ENCODE measurements around a stretch of chr6.

- PRO-cap, 2 experiments = no peak in any of the 2 experiments
- RAMPAGE, long total RNA, 4 experiments = no peak in any of the 4 experiments
These were observed 76.5 kb downstream of the ADGRG6 start for GRCh38 chr6:142378058-142378974.

DNA sequence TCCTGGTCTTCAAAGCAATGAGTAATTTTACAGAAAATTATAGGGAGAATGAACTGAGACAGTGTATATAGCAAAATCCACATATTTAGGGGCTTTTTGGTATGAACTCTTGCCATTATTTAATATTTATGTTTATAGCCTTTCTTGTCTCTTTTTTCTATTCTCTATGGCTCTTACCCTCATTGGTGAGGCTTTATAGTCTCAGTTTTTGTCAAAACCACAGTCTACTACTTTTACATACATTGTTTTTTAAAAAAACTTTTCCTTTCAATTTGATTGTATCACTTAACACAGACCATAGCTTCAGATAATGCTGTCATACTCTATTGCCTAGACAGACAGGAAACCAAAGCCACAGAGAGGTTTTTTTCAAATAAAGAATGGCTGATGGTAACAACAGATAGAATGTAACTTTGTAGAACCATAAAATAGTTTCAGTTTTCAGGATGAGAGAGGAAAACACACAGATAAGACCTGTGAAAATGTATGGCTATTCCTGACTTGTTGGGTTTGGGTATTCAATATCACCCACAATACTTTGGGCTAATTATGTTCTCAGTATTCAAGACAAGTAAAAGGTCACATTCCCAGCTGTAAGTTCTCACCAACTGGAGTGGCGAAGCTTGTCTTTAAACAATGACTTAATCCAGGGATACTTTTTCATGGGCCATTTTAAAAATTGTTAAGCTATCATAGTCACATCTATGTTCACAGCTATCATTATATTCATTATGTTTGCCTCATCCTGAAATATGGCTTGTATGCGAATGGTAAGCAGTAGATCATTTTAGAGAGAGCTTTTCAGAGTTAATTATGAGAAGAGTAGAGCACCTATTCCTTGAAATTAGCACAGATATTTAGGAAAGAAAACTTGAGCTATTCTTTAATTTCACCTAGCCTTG is 94.0 kb downstream of the ADGRG6 start:
- PRO-cap, 2 experiments = no peak in any of the 2 experiments
- RAMPAGE, long total RNA, 4 experiments = no peak in any of the 4 experiments

DNA sequence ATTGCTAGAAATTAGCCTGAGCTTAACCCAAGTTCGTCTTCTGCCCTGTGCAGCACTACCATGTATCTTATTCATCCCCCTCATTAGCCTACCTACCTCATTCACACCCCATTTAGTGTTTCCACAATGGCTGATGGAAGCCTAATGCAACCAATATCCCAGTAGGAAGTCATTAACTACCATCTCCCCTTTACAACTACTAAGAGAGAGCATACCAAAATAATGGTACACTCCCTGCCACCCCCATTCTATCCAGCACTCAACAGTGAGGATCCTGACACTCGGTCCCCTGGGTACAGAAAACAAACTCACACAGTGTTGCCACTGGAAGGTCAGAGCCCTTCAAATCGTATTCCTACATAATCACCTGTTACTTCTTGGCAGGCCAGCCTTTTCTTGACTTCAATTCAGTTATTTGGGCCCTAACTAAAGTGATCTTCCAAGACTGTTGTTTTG is 234.9 kb downstream of the HIVEP2 start:
- PRO-cap, 2 experiments = no peak in any of the 2 experiments
- RAMPAGE, long total RNA, 4 experiments = no peak in any of the 4 experiments

- PRO-cap, 2 experiments = no peak in any of the 2 experiments
- RAMPAGE, long total RNA, 4 experiments = start-site peak on the minus strand in 1 of 4 experiments, at chr6:142761482-142761548 at its widest, 29 reads per replicate
These were observed 183.4 kb downstream of the HIVEP2 start for GRCh38 chr6:142761318-142762203.

- PRO-cap, 2 experiments = no peak in any of the 2 experiments
- RAMPAGE, long total RNA, 4 experiments = no peak in any of the 4 experiments
These were observed 102.4 kb downstream of the HIVEP2 start for GRCh38 chr6:142842334-142843289.

DNA sequence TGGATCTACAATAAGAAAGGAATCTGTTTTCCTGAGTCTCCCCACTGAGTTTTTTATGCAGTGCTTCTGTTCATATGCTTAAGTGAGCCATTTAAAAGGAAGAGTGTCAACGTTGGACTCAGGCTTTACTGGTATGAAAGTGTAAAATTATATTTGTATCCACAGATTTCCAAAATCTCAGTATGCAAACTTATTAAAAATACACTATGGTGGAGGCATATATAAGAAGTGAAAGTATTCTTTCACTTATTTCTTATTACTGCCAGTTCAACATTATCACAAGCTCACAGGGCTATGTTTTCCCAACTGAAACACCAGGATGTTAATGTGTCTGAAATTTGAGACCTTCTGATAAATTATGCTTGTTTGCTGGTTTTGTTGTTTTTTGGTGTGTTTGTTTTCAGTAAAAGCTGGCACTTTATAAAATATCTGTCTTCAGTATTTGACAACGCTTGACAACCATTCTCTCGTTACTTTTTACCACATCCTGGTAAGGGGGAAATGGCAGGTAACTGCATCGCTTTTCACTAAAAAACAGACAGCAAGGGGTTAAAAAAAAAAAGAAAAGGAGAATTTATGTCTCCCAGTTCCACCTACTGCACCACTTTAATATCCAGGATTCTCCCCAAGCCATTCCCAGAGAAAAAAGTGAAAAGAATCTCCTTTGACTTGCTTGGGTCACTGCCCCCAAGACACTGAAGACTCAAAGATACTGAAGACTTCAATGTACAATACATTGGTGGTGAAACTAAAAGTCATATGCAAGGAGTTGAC is 89.1 kb downstream of the HIVEP2 start:
- PRO-cap, 2 experiments = no peak in any of the 2 experiments
- RAMPAGE, long total RNA, 4 experiments = no peak in any of the 4 experiments

GRCh38 chr6:142858949-142859432 is 86.0 kb downstream of the HIVEP2 start:
- PRO-cap, 2 experiments = no peak in any of the 2 experiments
- RAMPAGE, long total RNA, 4 experiments = no peak in any of the 4 experiments

DNA sequence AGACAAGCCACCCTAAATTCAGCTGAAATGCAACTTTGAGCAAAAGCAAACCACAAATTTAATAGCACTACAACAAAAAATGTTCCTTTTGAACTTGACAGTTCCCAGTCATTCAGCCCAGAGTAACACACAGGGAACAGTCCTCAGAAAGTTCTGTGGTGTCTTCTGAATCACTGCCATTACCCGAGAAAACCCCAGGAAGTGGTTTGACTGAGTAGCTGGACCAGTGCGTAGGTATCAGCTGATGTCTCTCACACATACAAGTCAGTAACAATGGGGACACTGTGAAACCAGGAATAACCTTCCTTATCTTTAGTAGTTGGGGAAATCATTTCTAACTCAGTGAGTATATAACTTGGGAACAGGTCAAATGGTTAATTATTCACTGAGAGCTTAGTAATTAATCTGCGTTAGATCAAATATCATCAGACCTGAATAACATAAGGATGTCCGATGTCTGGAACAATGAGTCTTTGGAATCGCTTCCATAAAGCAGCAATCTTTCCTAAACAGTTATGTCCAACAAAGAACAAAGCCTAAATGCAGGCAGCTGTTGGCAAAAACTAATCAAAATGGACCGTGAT is 73.0 kb downstream of the HIVEP2 start:
- PRO-cap, 2 experiments = no peak in any of the 2 experiments
- RAMPAGE, long total RNA, 4 experiments = no peak in any of the 4 experiments

- PRO-cap, 2 experiments = peak in 1 of 2 experiments; most common minus-strand start chr6:142928119 (in 1)
- RAMPAGE, long total RNA, 4 experiments = no peak in any of the 4 experiments
These were observed 17.2 kb downstream of the HIVEP2 start for GRCh38 chr6:142927774-142928231.

- PRO-cap, 2 experiments = no peak in any of the 2 experiments
- RAMPAGE, long total RNA, 4 experiments = no peak in any of the 4 experiments
These were observed 16.7 kb downstream of the HIVEP2 start for GRCh38 chr6:142928232-142928684.

DNA sequence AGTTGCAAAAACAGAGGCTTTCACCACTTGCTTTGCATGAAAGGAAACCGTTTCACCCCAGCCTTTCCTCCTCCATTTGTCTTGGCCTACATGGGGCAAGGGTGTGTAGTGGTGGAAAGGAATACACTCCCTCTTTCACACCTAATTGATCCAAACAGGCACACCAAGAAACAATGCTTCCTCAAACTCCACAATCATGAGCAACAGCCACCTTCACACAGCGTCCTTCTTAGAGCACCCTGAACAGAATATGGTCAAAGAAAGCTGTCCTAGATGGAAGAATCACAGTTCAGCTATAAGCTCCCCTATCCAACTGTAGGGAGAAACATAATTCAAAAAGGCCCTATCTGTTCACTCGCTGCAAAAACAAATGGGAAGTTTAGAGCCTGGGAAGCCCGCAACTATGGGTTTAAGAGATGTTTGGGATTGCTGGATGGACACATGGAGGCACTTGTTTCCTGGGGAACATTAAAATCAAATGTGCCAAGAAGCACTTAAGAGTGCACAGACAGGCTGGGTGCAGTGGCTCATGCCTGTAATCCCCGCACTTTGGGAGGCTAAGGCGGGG is 10.1 kb downstream of the HIVEP2 start:
- PRO-cap, 2 experiments = no peak in any of the 2 experiments
- RAMPAGE, long total RNA, 4 experiments = no peak in any of the 4 experiments

DNA sequence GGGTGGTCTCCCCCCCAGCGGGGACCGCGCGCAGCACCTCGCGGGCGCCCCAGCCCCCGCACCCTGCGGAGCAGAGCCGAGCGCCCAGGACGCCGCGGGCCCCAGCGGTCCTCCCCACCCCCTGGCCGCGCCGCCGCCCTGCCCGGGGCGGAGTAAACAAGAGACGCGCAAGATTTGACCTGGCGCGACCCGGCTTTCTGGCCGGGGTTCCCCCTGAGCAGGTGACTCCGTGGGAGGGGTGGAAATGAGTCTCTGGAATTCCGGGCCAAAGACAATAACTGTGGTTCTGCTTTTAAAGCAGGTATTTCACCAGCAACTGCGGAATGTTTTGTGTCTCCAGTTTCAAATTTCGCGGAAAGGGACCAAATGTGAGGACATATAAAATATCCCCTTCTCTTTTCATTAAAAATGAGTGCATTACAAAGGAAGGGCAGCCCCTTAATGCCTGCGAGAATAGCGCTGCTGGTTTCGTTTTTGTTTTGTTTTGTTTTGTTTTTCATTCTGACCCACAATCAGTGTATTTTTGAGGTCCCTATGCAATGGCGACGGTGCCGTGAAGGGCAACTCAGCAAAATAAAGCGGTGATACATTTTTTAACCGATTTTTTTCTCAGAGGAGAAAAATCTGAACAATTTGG is 2.6 kb upstream of the HIVEP2 start:
- PRO-cap, 2 experiments = peak in 2 of 2 experiments; most common plus-strand start position 241 of the sequence (in 1); most common minus-strand start position 65 of the sequence (in 2)
- RAMPAGE, long total RNA, 4 experiments = no peak in any of the 4 experiments

DNA sequence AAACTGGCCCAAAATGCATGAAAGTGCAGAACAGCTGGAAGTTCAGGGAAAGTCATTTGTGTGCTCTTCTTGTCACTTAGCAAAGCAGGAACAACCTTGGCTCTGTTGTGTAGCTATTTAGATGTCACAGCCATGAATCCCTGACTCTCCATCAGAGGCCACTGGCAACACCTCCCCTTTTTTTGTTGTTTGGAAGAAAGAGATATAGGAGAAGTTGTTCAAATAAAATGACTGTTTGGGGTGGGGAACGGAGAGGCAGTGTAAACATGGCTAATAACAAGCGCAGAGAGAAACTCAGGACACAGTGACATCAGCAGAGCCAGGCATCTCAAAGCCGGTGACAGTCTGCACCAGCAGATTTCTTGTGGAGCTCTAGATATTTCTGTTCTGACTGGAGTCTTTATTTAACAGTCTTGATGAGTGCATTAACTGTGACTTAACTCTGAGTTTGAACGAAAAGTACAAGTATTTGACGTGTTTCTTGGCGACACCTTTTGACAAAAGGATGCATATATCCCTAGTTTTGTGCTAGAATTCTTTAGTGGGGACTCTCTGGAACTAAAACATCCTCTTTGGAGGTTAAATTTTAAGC is 54.0 kb downstream of the ADAT2 start:
- PRO-cap, 2 experiments = no peak in any of the 2 experiments
- RAMPAGE, long total RNA, 4 experiments = no peak in any of the 4 experiments

DNA sequence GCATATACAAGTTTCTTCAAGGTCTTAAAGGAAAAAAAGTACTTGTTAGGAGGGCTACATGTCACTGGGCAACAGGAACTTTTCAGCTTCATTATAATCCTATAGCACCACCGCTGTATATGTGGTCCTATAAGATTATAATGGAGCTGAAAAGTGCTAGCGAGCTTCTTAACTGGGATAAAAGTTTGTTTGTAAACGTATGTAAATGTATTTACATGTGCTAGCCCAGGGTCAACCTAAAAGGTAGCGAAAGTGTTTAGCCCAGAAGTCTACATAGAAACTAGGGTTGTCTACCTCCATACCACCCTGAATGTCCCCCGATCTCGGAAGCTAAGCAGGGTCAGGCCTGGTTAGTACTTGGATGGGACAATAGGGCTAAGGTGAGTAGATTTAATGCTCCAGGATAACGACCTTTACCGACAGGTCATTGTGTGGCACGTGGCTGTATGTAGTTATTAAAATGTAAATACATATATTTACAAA is 933 bp downstream of the ADAT2 start:
- PRO-cap, 2 experiments = no peak in any of the 2 experiments
- RAMPAGE, long total RNA, 4 experiments = no peak in any of the 4 experiments

- PRO-cap, 2 experiments = no peak in any of the 2 experiments
- RAMPAGE, long total RNA, 4 experiments = no peak in any of the 4 experiments
These were observed 17.0 kb upstream of the FUCA2 start for GRCh38 chr6:143528488-143528950.

DNA sequence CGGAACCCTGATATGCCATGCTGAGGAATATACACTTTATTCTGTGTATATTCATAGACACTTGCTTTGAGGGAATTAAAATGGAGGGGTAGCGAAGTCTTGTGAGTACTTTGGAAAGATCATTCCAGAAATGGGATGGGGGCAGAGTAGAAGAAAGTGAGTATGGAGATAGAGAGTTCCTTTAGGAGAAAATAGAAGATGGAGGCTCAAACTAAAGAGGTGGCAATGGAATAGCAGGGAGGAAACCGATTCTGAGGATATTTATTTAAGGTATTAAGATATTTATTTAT is 21.1 kb upstream of the FUCA2 start:
- PRO-cap, 2 experiments = no peak in any of the 2 experiments
- RAMPAGE, long total RNA, 4 experiments = no peak in any of the 4 experiments

GRCh38 chr6:143755479-143755891 is 77.7 kb downstream of the PHACTR2 start:
- PRO-cap, 2 experiments = no peak in any of the 2 experiments
- RAMPAGE, long total RNA, 4 experiments = no peak in any of the 4 experiments

GRCh38 chr6:144006690-144007742 is 1.0 kb downstream of the PLAGL1 start:
- PRO-cap, 2 experiments = peak in 1 of 2 experiments; most common plus-strand start chr6:144006893 (in 1); most common minus-strand start chr6:144006778 (in 1)
- RAMPAGE, long total RNA, 4 experiments = no peak in any of the 4 experiments

DNA sequence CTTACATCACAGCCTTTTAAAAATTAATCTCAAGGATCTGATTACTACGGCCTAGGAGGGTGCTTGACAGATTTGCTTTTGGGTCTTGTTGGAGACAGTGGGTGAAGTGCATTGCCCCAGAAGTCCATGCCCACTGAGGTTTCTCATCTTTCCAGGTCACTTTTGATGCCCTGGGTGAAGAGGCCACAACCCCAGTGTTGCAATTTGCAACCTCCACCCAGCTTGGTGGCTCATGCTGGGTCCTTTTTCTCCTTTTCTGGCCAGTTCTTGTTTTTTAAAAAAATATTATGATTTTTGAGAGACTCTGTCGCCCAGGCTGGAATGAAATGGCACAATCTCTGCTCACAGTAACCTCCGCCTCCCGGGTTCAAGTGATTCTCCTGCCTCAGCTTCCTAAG is 9.4 kb downstream of the STX11 start:
- PRO-cap, 2 experiments = no peak in any of the 2 experiments
- RAMPAGE, long total RNA, 4 experiments = no peak in any of the 4 experiments

DNA sequence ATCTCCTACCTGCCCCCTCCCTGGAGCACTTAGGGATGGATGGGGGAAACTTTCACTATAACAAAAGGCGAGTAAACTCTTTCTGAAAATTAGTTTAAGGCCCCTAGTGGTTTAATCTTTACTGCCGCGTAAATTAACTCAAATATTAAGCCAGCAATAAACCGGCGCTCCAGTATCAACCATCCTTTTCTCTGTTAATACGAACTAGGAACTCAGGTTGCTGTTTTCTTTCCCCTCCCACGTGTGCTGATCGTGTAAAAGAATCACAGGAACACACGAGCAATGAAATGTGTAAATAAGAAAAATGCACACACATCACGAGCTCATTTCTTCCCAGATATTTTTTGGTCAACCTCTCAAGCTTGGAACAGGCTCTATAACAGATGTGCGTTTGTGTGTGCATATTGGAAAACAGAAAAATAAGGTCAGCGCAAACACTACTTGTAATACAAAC is 1.0 kb upstream of the UTRN start:
- PRO-cap, 2 experiments = no peak in any of the 2 experiments
- RAMPAGE, long total RNA, 4 experiments = no peak in any of the 4 experiments